ENCODE data around the gene KCNH5.

DNA sequence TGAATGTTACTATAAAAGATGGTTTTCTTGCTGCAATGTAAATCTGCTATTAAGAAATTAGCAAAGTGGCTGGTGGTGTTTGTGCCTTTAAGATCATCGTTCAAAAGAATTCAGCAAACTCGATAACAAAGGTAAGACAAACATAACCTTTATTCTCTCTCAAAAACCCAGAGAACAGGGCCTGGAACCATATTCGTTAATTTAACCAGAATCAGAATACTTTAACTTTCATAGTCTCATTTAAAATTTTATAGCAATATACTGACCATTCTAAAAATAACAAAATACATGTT lies 3.3 kb downstream of the TMEM30B start:
- PRO-cap = no peak
- RAMPAGE, long total RNA, 3 experiments = no peak in any of the 3 experiments

DNA sequence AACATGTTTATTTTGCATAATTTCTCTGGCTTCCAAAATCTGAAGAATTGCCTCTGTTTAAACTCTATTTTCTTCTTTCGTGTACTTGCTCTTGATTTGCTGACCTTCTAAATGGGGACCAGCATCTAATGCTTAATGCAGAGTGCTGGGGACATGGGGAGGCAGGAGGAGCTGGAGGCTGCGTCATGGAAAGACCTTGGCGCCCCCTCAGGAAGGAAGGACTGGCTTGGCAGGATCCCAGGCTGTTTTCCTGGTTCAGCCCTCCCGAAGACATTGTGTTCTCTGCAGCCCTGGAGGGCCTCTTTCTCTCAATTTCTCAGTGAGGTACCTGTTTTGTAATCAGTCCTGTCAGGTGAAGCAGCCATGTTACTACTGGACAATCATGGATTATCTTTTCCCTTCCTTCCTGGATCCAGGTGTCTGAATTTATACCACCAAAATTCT lies 5.5 kb downstream of the PRKCH start:
- PRO-cap = bidirectional peak, plus-strand start at position 273 of the sequence, minus-strand start at position 109 of the sequence
- RAMPAGE, long total RNA, 3 experiments = no peak in any of the 3 experiments

DNA sequence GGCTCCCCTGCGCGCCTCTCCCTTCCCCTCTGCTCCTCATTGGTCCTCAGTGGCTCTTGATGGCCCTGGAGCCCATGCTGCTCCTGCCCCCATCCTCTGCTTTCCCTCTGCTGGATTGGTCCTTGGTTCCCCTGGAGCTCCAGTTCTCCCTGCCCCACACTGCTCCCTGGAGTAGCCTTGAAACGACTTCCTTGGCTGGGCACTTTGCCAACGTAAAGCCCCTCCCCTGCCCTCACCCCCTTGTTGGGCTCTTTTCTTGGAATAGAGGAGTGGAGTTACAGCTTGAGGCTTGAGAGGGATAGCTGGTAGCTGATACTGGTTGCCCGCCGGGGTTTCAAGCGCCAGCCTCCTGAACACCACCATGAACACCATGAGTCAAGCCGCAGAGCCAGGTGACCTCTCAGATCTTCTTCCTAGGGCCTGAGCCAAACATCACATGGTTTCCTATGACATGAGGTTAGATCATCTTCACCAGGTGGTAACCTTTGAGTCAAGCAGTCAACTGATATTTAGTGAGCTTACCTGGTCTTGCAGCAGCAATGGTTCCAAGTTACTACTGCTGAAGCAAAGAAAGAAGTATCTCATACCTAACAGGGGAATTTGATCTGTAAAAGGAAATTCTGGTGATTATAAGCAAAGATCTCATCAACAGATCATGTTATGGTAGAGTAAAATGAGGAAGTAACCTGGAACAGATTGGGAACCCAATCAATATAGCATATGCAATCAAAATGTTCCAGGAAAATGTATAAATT lies 139.9 kb downstream of the PRKCH start:
- PRO-cap = no peak
- RAMPAGE, long total RNA, 3 experiments = no peak in any of the 3 experiments

- PRO-cap = no peak
- RAMPAGE, long total RNA, 3 experiments = no peak in any of the 3 experiments
These were observed 145.1 kb downstream of the PRKCH start for GRCh38 chr14:61466123-61467324.

- PRO-cap = no peak
- RAMPAGE, long total RNA, 3 experiments = no peak in any of the 3 experiments
These were observed 152.7 kb downstream of the PRKCH start for GRCh38 chr14:61474028-61474549.

DNA sequence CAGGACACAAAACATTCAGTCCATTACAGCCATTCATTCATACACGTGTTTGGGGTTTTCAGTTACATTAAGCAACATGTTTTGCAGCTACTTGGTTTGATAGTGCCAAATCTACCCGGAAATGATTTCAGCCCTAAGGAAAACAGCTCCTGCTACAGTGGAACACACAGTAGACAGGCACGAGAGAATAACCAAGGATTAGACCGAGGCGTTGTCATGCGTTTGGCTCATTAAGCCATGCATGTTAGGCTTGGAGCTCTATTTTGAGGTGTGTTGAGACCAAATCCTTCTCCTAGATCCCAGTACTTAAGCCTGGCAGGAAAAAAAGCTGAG lies 177.4 kb downstream of the PRKCH start:
- PRO-cap = no peak
- RAMPAGE, long total RNA, 3 experiments = no peak in any of the 3 experiments

- PRO-cap = no peak
- RAMPAGE, long total RNA, 3 experiments = no peak in any of the 3 experiments
These were observed 170.8 kb upstream of the HIF1A start for GRCh38 chr14:61524300-61525039.

- PRO-cap = no peak
- RAMPAGE, long total RNA, 3 experiments = no peak in any of the 3 experiments
These were observed 145.8 kb upstream of the HIF1A start for GRCh38 chr14:61549543-61549892.

GRCh38 chr14:61561374-61562482 lies 133.6 kb upstream of the HIF1A start:
- PRO-cap = bidirectional peak, plus-strand start at chr14:61561826, minus-strand start at chr14:61561760; bidirectional peak, plus-strand start at chr14:61562129, minus-strand start at chr14:61561941
- RAMPAGE, long total RNA, 3 experiments = no peak in any of the 3 experiments

DNA sequence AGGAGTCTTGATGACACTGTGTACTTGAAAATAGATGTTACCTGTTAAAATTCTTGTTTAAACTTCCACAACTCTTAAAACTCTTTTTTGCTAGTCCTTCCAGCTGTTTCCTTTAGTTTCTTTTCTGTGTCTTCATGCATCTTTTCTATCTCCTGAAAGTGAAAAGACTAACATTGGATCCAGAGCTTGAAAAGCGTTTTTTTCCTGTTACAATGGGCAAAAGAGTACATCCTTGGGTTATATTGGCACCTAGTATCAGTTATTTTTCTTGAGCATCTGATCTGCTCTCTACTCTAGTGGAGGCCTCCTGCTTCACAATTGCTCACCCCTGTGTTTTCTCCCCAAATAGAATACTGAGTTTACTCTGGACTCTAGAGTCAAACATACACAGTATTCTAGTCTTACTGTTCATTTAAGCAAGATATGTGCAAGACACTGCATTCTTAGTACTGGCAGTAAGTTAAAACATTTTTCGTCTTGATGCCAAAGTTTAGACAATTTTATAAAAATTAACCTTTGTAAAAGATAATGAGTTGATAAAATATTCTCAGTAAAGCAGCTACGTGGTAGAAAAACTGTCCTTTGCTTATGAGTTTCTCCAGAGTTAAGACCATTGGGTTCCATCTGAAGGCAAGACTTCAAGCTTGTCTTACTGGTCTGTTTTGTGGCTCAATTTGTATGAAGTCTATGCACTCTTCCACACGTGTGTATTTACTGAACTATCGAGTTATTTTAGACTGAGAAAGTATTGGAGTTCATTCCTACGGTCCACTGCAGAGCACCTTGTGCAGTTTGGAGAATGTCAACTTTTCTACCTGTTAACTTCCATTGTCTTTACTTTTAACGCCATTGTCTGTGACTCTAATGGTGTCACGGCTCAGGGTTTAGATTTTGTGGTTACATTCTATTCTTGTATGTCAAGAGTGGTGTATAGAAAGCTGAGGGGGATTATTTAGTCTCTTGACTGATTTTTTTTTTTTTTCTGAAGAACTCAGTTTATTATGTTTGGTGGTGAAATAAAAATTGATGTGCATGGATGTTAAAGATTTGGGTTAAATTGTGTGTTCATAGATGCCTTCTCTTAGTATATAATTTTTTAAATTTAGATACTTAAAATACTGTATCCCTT lies 3.5 kb downstream of the HIF1A start:
- PRO-cap = no peak
- RAMPAGE, long total RNA, 3 experiments = no peak in any of the 3 experiments

GRCh38 chr14:63045255-63046390 lies at the start of gene KCNH5:
TSS of gene KCNH5 (minus strand) at chr14:63045458.
- PRO-cap = no peak
- RAMPAGE, long total RNA, 3 experiments = no peak in any of the 3 experiments

GRCh38 chr14:63373743-63375024 lies 55.4 kb upstream of the GPHB5 start:
- PRO-cap = no peak
- RAMPAGE, long total RNA, 3 experiments = no peak in any of the 3 experiments

DNA sequence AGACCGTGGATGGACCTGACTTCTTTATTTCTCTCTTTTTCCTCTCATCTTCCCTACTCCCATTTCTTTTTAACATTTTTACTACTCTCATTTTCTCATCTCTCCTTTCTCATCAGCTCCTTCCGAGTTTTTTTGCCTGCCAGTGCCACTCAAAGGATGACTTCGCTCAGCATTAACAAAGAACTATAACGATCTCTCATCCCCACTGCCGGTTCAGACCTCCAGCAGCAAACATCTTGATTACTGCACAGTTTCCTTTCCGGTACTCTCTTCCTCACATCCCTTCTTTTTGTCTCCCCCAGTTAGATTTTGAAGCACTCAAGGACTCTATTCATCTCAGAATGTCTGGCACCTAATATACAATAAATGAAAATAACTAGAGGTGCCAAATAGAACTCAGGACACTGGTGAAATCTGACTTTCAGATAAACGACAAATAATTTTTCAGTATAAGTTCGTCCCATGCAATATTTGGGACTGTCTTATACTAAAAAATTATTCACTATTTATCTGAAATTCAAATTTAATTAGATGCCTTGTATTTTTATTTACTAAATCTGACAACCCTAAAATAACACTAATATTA lies 109.3 kb upstream of the GPHB5 start:
- PRO-cap = no peak
- RAMPAGE, long total RNA, 3 experiments = no peak in any of the 3 experiments

- PRO-cap = no peak
- RAMPAGE, long total RNA, 3 experiments = no peak in any of the 3 experiments
These were observed 108.7 kb downstream of the PPP2R5E start for GRCh38 chr14:63434336-63435078.

GRCh38 chr14:63486626-63487328 lies 56.4 kb downstream of the PPP2R5E start:
- PRO-cap = no peak
- RAMPAGE, long total RNA, 3 experiments = no peak in any of the 3 experiments

DNA sequence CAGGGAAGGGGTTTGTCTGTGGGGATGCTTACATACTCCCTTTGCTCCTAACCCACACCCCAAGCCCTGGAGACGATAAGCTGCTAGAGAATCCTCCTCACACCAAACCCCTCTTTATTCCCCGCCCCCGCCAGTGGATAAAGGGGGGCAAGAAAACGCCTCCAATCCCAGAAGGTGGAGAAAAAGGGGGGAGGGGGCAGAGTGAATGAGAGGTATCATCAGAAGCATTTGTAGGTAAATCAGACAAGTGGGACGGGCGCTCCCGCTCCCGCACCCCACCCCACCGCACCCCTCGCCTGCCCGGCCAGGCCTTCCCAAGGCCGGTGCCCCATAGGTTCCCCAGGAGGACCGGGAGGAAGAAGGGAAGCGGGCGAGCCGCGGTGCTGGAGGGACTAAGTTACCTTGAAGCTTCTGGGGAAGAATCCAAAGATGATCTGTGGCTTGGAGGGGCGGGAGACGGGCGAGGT lies 766 bp downstream of the PPP2R5E start:
- PRO-cap = no peak
- RAMPAGE, long total RNA, 3 experiments = no peak in any of the 3 experiments

DNA sequence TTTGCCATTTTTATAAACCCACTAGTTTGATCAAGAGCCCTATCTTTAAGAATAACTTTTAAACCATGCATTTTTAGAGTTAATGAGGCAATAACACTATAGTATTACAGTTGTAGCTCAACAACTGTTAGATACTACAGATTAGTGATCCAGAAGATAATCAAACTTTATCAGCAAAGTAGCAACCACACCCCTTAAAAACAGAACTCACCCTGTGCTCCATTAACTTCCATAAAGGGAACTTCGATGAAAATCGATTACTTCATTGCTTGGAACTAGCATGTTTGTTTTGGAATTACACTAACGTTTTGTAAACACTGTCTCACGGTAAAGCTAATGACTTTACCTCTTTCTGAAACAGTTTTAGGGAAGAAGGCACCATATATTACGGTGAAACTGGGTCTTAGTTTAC lies 1.4 kb downstream of the SGPP1 start:
- PRO-cap = no peak
- RAMPAGE, long total RNA, 3 experiments = no peak in any of the 3 experiments

DNA sequence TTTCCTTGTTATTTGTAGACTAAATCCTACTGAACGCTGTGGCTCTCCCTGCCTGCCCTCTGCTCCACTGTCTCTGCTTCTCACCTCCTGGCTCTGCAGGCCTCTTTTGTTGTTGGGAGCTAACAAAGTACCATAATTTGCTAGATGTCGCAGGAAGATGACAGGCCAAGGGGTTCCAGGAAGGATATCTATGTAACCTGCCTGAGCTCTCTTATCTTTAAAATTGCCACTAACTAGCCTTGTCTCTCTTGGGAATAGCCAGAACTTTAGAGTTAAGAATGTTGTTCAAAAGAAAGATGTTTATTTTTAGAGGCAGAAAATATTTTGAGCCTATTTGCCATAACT lies 21.5 kb downstream of the SYNE2 start:
- PRO-cap = no peak
- RAMPAGE, long total RNA, 3 experiments = no peak in any of the 3 experiments

- PRO-cap = no peak
- RAMPAGE, long total RNA, 3 experiments = no peak in any of the 3 experiments
These were observed 47.3 kb downstream of the SYNE2 start for GRCh38 chr14:63900096-63900459.

DNA sequence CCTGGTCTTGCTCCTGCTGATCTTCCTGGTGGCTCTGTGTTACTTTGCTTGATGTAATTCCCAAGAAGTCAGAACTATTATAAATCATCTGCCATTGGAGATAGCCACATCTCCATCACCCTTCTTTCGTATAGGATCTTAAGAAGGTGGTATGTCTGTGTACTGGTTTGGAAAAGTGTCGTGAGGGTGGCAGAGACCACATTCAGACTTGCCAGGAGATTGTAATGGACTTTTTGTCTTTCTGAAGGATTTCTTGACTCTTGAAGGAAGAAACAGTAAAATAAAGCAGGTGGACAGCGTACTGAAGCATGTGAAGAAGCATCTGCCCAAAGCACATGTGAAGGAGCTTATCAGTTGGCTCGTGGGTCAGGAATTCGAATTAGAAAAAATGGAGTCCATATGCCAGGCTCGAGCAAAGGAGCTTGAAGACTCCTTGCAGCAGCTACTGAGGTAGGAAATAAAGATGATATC lies 171.2 kb downstream of the SYNE2 start:
- PRO-cap = no peak
- RAMPAGE, long total RNA, 3 experiments = start-site peak on the plus strand in 2 of 3 experiments, centred at positions 357 to 380 of the sequence, 27 to 68 reads per replicate

Data from gastrocnemius medialis (tissue), 3 donors.